Rectum (tissue), 1 donor: ENCODE measurements around a stretch of chr15.

DNA sequence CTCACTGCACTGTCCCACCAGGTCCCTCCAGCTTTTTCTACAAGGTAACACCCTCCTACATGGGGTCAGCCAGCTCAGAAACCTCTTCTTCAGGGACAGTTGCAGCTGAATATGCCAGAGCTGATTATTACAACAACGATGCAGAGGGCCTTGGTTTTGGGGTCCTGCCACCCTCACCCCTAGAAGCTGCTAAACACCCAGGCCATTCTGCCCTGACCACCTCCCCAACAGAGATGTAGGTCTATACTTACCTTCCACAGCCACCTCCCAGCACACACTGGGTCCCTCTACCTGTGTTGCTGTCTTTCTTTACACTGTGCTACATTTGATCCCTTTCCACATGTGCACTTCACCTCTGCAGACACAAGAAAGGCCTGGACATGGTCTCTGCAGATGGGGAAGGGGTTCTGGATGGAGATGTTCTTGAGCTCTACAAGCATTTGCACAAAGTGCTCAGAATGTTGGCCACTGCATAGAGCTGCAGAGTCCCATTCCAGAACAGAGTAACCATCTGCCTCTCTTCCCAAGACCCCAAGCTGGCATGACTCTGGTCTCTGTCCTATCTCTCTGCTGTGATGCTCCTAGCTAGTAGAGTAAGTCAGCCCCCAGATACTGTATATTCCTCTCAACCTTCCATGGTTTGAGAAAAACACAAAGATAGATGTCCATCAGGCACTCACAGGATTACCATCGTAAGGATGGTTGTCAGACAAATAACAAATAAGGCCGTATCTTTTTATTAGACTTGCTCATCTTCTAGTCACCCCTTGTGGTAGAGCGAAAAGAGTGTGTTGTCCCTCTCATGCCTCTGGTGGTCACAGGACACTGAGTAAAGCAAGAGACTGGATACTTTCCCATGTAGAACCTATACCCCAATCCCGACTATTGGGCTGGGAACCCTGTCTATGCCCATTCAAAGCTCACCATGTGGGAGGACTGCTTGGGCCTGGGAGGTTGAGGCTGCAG, 6.1 kb downstream of the FAM219B start:
- PRO-cap: no peak

- PRO-cap: no peak
These were observed 16.9 kb downstream of the C15orf39 start for GRCh38 chr15:75218547-75218932.

GRCh38 chr15:75371380-75372185, 3.2 kb upstream of the MAN2C1 start:
- PRO-cap: no peak

DNA sequence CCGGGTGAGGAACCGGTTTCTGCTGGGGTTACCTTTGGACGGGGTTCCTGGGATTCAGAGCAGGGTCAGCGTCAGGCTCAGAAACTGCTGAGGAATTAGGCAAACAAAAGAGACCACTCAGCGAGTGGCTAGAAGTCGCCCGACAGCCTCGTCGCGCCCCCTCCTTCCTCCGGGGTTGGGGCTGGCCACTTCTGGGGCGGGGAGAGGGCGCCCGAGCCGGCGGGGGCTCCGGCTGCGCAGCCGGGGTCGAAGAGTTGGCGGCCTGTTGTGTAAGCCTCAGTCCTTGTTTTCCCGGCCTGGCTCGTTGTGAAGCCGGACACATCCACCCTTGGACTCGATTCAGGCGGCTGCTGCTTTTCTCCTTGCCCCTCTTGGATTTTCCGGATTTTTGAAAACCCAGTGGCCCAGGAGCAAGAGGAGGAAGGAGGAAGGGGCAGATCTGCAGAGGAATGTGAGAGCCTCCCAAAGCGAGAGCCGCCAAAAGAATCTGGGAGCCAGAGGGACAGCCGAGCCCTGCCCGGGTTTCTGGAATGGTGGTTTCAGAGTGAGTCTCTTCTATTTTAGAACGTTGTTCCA, 521 bp downstream of the SNX33 start:
- PRO-cap: bidirectional peak, plus-strand start at position 257 of the sequence, minus-strand start at position 177 of the sequence; bidirectional peak, plus-strand start at position 480 of the sequence, minus-strand start at position 489 of the sequence

DNA sequence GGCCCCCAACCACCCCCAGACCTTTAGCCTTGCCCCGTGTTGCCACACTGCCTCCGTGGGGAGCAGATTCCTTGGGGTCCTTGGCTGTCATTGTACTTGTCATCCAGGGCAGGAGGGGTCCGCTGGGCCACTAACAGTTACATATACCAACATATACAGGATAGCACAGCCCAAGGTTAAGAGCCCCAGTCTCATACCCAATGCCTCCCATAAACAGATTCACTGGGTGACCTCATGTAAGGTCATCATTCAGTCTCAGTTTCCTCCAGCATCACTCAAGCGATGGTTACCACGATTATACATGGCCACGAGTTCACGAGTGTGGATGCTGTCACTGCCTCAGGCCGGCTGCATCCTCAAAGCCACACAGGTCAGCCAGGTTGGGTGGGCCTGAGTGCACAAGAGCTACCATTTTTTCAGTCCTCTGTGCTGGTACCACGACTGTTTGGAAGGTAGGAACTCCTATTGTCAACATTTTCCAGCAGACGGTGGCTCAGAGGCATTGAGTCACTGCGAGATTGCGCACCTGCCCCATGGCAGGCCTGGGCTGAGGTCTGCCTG, 15.9 kb downstream of the SNX33 start:
- PRO-cap: no peak

GRCh38 chr15:75776011-75776428, 52.2 kb downstream of the ODF3L1 start:
- PRO-cap: no peak

- PRO-cap: no peak
These were observed 25.5 kb downstream of the UBE2Q2 start for GRCh38 chr15:75868658-75869166.

- PRO-cap: no peak
These were observed 29.0 kb downstream of the FBXO22 start for GRCh38 chr15:75932512-75933294.

DNA sequence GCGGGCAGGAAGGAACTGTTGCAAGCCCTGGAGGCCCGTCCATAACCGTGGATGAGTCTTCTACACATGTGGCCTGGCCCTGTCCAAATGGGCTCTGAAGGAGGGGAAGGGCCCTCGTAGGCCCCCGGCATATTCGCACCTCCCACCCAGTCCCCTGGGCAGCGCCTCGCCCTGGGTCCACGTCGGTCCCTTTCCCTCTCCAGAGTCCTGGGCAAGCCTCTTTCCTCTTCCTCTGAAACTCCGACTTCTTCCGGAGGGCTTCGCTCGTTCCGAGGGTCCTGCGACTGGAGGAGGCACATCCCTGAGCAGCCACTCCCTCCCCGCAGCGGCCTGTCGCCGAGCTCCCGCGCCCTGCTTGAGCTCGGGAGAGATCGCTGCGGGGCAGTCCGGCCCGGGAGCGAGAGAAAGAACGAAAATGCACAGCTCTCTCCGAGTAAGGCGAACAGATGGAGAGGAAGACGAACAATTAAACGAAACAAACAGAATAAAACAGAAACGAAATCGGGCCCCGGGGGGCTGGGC, 3.2 kb downstream of the ISL2 start:
- PRO-cap: no peak

GRCh38 chr15:76466121-76466709, 129.6 kb downstream of the ISL2 start:
- PRO-cap: no peak

DNA sequence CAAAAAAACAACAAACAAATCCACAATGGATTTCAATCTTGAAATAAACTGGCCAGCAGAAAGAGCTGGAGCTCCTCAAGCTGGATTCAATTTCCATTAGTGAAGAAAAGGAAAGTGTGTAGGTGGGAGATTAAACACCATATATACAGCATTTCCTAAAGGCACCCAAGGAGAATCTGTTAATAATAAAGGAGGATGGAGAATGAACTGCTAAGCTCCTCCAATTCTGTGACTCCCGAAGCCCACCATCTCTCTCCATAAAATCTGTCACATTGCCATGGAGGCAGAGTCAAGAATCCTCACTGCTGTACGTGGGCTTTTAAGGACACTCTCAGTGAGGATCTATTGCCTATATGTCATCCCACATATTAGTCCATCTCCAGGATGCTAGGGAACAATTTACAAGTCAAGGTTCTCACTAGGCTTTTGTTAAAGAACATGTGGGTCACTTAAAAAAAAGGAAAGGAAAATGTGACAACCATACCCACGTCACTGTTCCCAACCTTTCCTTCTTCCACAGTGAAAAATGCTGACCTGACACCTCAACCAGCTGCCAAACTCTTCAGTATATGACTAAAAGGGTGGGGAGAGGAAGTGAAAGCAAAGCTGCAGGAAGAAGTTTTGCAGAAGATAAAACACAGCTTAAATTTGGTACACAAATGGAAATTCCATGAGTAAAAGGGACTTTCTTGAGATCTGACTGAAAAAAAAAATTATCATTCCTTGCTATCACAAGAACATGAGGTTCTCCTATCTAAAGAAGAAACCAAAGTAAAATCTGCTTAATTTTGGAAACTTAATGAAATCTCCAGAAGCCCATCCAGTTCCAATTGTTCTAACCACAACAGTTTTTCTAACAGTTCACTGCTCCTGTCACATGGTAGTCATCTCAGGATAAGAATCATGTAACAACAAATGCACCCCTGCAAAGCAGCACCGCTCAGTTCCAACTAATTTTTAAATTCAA, 116.8 kb upstream of the TSPAN3 start:
- PRO-cap: no peak

- PRO-cap: no peak
These were observed 5.8 kb downstream of the PEAK1 start for GRCh38 chr15:77414110-77414520.

DNA sequence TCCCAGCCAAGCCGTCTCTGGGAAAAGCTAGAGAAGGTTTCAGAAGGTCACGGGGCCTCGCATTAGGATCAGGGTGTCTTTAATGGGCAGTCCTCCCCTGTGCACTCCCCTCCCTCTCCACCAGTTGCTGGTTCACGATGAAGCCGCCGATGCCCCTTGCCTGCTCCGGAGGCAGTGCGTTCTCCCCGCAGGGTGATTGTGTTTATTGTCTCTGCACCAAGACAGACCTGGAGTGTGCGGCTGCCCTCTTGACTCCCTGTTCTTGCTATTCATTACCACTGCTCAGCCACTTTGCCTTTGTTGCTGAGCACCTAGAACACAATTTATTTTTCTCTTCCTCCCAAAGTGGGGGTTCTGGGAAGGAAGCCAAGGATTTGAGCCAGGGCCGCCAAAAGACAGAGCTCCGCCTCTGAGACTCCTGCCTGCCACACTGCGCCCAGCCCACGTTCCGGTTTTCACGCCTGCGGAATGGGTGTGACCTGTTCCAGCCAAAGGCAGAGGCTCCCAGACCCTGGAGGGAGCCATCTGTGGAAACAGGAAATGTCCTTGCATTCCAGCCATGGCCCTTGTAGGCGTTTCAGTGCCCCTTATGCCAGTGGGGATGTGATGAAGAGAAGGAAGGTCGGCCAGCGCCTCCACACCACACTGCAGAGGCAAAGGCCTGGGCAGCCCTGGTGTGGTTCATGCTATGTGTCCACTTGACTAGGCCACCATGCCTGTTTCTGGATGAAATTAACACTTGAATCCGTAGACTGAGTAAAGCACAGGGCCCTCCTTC, 85.7 kb downstream of the HMG20A start:
- PRO-cap: no peak

- PRO-cap: no peak
These were observed 89.8 kb downstream of the HMG20A start for GRCh38 chr15:77510118-77511213.

- PRO-cap: no peak
These were observed 84.4 kb downstream of the LINGO1 start for GRCh38 chr15:77548410-77548698.

- PRO-cap: no peak
These were observed 81.8 kb downstream of the LINGO1 start for GRCh38 chr15:77550798-77551338.

- PRO-cap: no peak
These were observed 76.6 kb downstream of the TBC1D2B start for GRCh38 chr15:78000640-78001498.

DNA sequence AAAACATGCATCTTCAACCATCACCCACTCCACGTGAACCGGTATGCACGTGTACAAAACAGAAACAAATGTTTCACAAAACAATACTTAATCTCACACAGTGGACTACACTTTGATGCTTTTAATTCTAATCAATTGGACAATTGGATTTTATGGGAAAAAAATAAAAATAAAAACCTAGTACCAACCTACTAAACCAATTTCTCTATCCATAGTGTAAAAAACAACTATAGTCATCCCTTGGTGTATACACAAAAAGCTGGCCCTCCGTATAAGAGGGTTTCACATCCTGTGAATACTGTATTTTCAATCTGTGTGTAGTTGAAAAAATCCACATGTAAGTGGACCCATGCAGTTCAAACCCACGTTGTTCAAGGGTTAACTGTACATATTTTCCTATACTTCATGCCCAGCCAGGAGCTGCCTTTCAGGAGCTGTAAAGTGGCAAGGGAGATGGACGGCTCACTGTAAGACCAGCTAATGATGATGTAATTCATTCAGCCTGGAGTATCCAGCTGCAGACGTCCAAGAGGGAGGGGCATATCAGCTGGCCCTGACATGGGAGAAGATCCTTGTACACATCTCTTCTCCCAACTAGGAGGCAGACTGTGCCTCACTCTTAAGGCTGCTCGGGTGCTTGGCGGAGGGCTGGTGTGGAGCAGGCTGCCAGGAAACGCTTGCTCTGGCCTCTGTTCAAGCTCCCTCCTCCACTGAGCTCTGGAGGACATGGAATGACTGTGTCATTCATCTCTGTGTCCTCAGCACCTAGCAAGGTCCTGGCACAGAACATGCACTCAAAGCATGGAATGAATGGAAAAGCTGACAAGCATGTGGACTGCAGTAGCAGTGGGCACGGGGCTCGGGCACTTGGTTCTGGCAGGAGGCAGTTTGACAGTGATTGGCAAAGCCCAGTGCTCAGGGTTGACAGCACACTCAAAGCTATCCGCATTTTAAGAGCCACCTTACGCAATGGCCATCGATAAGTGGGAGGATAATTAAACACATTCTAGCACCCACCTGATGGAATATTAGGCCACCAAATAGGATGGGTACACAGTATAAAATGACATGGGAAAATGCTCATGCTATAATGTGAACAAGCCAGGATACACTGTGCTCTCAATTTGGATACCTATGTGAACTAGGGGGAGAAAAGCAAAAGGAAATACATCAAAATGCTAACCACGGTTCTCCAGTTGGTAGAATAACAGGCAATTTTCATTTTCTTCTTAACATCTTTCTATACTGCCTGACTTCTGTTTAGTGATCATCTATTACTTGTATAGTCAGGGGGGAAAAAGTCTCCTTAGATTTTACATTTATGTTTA, 72.5 kb downstream of the TBC1D2B start:
- PRO-cap: no peak

GRCh38 chr15:78016410-78016795, 61.1 kb downstream of the TBC1D2B start:
- PRO-cap: no peak

GRCh38 chr15:78017606-78018340, 59.7 kb downstream of the TBC1D2B start:
- PRO-cap: no peak